LUHMES (cell line): ENCODE measurements around a stretch of chrX.

DNA sequence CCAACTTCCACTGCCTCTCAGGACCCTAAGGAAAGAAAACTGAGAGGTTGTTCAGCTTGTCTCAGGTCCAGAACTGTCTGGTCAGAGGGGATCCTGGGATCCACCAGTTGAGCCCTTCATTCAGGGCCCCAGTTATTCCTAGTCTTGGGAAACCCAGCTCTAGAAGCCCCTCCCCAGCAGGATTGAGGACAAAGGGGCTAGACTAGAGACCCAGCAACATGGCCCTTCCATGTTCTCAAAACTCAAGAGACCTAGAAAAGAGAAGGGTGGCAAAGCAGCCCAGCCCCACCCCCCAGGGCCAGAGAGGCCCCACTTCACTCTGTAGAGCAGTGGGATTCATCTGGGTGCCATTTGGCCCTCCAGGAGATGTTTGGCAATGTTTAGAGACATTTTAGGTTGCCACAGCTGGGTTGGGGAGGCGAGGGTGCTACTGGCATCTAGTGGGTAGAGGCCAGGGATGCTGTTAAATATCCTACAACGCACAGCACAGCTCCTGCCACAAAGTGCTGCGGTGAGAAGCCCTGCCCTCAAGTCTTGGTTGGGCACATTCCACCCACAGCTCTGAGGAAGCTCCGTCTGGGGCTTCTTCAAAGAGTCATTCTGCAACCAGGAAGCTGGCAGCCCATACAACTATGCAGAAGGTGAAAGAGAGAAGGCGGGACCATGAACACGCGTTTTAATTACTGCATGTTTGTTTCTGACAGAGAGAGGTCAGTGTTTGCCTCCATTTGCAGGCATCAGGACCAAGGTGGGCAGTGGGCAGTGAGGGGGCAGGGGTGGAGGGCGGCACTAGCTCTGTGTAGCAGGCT lies 48.0 kb upstream of the FAM9C start:
- PRO-cap = no peak

DNA sequence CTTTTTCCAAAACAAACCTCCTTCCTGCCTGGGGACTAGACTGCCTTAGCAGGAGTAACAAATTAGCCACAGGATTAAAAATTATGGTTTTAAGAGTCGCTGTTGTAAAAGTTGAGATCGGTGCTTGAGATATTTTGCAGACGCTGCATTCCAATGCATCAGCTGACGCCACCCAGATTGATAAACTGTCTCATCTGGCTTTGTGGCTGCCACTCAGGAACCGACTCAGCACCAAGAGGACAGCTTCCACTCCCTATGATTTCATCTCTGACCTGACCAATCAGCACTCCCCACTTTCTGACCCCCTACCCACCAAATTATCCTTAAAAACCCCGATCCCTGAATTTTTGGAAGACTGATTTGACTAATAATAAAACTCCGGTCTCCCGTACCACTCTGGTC lies 70.7 kb downstream of the ATXN3L start:
- PRO-cap = no peak

GRCh38 chrX:13260525-13260927 lies 59.3 kb downstream of the ATXN3L start:
- PRO-cap = no peak

GRCh38 chrX:13379096-13379784 lies 59.4 kb upstream of the ATXN3L start:
- PRO-cap = no peak

DNA sequence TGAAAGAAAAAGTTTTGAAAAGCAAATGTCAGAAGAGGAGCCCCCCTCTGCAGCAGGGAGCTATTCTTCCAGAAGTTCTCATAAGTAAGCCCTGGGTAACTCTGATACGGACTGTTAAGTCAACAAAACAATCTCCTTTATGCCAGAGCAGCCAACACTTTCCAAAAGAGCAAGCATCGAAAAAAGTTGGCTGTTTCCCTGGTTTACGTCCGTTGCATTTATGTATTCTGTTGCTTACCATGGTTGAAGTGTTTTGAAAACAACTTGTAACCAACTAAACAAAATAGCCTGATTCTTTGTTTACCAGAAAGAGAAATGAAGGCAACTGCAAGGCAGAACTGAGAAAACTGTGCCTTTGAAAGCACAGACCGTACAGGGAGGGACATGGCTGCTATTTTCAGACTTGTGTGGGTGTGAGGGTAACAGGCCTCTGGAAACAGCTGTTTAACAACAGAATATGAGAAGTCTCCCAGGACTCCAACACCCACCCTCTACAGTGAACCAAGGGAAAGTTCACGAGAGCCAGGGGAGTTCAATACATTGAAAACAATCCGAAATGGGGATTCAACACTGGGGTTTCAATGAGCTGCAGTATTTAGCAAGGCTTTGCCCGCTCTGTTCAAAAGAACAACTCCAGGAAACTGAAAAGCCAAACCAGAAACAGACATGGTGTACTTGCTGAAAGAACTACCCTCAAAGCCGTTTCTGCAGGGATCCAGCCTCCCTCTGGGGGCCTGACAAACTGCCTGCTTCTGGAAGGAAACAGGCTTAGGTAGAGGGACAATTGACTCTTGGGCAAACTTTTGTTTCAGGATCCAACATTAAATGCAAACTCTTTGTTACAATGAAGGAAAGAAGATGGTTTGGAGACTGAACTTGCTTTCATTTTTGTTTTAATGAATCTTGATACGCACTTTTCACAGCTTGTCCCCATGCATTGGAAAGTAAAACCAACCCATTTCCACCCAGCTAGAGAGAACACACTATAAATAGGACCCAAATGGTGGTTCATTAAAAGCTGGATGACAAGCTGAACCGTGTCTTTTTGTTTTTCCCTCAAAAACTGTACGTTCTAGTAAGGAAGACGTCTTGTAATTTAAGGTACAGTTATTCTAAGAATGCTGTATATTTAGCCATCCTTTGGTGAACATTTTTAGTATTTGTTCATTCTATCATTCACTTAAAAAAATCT lies 95.6 kb upstream of the EGFL6 start:
- PRO-cap = no peak

- PRO-cap = no peak
Observed at GRCh38 chrX:13699275-13699929, 10.5 kb downstream of the RAB9A start.

DNA sequence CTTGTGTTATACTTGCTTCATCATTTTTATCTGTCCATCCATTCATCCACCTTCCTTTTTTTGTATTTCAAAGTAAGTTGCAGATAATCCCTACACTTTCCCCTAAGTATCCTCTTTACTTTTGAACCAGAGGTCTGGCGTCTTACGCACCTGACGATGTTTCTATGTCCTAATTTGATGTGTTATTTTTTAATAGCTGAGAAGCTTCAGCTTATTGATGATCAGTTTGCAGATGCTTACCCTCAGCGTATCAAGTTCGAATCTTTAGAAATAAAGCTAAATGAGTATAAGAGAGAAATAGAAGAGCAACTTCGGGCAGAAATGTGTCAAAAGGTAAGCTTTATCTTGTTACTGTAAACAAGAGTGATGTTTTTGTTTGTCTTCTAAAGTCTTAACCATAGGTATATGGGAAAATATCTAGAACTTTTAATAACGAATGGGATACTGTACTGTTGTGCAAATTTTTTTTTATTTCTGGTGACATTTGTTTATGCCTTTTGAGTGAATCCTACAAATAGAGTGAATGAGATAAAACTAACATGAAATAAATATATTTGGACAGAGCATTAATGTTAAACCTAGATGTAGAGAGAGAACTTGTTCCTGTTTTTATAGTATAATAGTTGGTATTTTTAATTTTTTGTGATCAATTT lies 11.7 kb downstream of the OFD1 start:
- PRO-cap = no peak

- PRO-cap = no peak
Observed at GRCh38 chrX:13804100-13804611, 12.7 kb downstream of the GPM6B start.

DNA sequence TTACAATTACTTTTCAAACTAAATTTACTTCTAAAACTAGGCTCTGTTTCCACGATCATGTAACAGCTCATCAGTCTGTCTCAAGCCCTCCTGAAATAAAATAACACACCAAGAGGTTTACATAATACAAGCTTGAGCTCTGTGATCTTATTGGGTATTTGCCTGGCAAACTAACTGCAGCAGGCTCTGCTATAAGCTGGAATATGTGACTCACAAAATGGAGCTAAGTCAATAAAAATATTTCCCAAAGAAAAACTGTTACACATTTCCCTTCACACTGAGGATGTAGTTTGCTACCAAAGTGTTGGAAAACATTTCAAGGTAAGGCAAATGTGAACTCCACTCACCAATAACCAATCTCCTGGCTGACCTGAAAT lies 94.7 kb upstream of the GPM6B start:
- PRO-cap = no peak

DNA sequence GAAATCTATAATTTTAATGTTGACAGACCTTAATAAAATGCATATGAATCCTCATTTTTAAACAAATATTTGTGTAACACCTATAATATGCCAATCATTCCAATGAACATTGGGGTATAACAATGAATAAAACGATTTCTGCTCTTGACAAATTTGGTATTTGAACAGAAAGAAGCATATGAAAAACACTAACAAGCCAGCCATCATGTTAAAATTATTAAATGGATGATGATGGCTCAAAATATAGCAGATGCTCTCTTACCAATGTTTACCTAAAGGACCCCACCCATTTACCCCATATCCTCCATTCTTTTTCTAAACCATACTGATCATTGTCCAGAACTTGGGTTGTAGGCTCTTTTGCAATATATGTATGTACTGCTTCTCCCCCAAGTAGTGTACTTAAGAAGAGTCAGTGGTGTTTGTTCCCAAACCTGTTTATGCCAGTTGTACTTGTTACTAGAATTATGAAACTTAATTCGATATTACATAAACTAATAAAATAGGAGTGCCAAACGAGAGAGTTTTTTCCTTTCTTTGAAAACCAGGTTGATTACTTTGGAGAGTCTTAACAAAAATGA lies 96.5 kb downstream of the GEMIN8 start:
- PRO-cap = no peak

DNA sequence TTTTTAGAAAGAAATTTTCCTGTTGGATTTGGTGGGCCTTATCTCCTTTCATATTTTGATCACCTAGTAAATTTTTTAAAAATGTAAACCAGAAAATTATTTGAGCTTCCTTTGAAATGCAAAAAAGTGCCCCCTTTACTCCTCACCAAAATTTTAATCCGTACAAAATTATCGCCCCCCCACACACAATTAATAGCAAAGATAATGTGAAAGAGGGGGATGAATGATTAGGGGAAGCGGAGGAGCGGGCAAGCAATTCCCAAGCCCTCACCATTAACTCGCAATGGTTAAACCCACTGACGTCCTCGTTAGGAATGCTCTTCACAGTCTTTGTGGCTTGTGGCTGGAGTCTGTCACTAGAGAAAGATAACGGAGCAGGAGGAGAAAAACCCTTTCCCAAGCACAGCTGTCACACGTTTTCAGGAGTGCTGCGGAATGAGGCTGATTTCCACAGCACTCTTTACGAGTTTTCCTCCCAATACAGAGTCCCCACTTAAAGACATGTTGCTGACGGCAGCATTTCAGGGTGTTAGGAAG lies 92.4 kb downstream of the GEMIN8 start:
- PRO-cap = bidirectional peak, plus-strand start at position 411 of the sequence, minus-strand start at position 289 of the sequence

GRCh38 chrX:14673691-14674335 lies 144.5 kb downstream of the GLRA2 start:
- PRO-cap = no peak

DNA sequence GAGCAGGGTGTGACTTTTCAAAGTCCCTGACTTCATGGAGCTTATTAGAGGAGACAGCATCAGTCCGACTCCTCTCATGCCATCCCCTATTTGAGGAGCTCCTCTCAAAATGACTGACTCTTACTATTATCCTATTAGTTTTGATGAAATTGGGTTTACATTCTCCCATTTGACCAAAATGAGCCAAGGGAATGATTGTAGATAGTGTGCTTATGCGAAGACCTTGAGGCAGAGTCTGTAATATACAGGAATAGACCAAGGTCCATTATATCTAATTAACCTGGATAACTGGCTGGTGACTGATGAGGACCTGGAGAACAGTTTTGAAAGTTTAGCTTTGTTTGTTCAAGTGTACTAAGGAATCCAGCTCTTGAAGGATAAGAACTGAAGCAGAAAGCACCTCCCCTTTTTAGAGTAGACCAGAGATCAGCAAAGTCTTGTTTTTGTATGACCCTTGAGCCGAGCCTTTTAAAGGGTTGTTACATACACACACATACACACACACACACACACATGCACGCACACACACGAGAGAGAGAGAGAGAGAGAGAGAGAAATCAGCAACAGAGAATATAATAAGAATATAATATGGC lies 12.9 kb downstream of the MOSPD2 start:
- PRO-cap = no peak

- PRO-cap = no peak
Observed at GRCh38 chrX:15342862-15343276, 7.5 kb upstream of the PIGA start.

- PRO-cap = no peak
Observed at GRCh38 chrX:15407417-15407670, 23.1 kb upstream of the VEGFD start.

DNA sequence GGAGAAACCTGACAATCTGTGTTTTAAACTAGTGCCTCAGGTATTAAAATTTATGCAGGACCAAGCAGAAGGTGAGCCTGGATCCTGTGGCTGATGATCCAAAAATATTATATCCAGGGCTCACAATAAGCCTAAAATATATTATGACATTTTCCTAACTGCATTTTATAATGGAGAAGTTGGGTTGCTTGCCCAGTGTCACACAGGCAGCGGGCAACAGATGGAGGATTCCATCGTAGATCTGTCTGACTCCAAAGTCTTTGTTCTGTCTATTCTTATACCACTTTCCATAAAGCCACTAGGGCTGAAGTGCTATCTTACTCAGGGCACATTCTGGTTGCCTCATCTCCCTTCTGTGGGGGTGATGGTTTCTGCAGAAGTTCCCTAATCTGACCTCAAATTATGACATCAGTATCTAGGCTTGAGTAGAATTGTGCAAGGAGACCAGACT lies 56.9 kb upstream of the AP1S2 start:
- PRO-cap = no peak

GRCh38 chrX:16576918-16577311 lies 73.0 kb upstream of the S100G start:
- PRO-cap = no peak

DNA sequence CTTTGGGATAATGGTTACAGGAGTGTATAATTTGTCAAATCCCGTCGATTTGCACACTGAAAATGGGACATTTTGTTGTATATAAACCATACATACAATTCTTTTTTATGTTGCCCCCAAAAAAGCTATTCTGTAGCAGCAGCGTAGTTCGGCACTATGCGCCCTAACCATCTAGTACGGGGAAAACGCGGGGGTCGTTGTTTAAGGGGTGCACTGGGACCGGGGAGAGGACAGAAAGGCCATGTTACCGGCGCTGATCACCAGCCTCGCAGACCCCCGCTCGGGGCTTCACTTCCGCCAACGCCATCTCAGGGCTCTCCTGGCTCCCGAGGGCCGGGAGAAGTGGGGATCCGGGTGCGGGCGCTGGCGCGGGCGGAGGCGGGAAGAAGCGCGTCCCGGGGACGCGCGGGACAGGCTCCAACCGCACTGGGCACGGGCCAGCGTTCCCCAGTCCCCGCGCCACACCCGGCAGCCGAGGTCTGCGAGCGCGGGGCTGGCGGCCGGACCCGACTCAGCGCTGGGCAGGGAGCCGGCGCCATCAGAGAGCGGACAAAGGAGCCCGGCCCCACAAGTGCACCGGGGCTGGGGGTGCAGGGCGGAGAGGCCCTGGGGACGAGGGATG lies 697 bp downstream of the CTPS2 start:
- PRO-cap = bidirectional peak, plus-strand start at position 314 of the sequence, minus-strand start at position 286 of the sequence

GRCh38 chrX:16726343-16726675 lies 6.9 kb downstream of the SYAP1 start:
- PRO-cap = no peak

- PRO-cap = unidirectional peak, minus-strand start at chrX:16771846
Observed at GRCh38 chrX:16771440-16772433, 14.5 kb upstream of the TXLNG start.